Brain (tissue), 1 donor: ENCODE measurements around the gene GK2.

GRCh38 chr4:77812186-77812417, 7.1 kb downstream of the CNOT6L start:
- RRBS, result no CpG with 5 or more reads among the region's 3 CpGs

- RRBS, result no CpG with 5 or more reads among the region's 4 CpGs
Measured at GRCh38 chr4:78133101-78133755, 76.1 kb downstream of the FRAS1 start.

GRCh38 chr4:78569223-78569874, 17.8 kb downstream of the ANXA3 start:
- RRBS, result no CpG with 5 or more reads among the region's 6 CpGs

DNA sequence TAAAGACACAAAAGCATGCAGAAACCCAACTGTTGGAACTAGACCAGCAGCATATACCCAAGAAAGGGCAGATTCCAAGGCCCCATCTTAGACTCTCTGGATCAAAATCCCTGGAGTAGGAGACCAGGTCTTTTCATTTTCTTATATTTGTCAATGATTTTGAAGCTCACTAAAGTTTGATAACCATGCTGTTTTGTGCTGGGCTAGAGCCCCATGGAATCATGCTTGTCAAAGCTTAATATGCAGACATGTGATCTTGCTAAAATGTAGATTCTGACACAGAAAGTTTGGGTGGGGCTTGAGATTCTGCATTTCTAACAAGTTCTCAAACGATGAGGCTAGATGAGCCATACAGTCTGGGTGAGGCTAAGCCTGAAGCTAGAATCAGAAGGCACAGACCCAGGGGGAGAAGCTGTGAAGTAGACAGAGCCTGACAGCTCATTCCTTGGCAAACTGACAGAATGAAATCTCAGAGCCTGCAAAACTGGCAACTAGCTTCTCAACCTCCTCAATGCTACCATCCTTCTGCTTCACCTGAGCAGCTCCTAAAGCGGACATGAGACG, 71.3 kb upstream of the BMP2K start:
- RRBS, result no CpG with 5 or more reads among the region's 3 CpGs

- RRBS, result no CpG with 5 or more reads among the region's 10 CpGs
Measured at GRCh38 chr4:78719890-78720860, 56.0 kb upstream of the BMP2K start.

DNA sequence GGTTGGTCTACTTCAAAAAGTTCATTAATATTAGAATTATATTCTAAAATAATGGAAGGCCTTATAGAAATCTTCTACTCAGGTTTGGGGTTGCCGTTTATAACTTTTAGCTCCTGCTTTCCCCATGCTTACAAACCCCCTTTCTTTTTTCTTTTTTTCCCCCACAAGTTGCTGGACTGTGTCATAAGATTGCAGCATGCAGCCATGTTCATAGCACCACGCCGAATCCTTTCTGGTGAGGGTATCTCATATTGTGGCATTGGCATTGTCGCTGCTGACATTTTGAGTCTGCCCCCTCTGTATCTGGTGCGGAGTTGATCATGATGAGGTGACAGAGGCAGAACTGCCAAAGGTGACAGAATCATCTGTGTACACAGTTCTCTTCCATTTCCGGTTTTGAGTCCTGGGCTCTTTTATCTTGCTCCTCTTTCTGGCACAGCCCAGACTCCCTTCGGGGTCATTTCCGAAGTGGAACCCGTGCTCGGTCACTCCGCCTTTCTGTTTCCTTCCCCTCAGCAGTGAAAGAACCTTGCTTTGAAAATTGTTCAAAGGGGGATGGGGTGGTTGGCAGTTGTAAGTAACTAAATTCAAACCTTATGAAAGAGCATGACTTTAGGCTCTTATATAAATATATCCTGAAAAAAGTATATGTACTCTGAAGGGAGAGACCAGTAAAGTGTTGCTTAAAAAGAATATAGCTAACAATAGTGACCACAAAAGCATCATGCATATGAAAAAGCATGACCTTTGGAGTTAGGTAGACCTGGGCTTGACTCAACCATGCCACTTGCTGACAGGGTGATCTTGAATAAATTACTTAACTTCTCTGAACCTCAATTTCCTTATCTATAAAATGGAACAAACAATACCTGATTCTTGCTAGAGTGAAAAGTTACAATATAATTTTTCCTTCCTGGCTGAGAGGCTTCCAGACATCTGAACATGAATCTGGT, 55.0 kb upstream of the BMP2K start:
- RRBS, result no CpG with 5 or more reads among the region's 11 CpGs

- RRBS, result 1% methylated on average over 27 of the region's 73 CpGs
Measured at GRCh38 chr4:78775039-78776164, 748 bp upstream of the BMP2K start.

DNA sequence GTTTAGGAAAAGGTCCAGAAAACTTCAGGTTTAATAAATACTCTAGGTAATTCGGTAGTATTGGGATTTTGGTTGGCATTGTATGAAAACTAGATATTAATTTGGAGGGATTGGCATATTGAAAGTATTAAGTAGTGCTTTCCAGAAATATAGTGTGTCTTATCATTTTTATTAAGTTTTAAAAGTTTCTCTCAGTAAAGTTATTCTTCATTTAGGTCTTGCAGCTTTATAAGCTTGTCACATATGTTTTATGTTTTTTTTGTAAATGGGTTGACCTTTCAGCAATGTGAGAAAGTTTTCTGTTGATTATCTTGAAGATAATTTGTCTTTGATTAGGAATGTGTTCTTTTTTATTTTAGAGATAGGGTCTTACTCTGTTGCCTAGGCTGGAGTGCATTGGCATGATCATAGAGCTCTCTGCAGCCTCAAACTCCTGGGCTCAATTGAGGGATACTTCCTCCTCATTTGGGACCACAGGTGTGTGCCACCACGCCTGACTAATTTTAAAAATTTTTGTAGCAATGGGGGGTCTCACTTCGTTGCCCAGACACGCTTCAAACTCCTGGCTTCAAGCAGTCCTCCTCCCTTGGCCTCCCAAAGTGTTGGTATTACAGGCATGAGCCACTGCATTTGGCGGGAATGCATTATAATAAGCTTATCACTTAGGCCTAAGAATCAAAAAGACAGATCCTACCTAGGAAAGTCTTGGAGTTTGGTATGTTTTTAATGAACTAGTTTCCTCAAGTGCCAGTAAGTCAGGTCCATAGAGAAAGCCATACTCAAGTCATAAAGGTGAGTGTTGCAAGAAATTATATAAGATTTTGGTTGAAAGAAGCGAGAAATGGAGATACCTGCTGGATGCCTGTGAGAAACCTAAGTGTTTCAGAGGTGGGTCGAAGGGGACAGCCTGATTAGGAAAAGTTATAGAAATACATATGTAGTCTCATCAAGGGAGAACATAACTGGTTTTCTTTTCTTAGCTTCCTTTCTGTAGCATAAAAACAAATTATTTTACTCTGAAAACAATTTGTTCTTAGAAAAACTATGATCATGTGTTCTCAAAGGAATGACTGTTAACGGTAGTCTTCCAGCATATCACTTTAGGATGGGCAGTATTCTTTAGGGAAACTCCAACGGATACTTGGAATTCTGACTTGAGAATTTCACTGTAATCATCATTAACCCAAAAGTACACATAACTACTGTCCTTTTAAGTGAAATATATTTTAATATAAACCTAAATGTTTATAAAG, 21.8 kb downstream of the BMP2K start:
- RRBS, result no CpG with 5 or more reads among the region's 9 CpGs

- RRBS, result no CpG with 5 or more reads among the region's 9 CpGs
Measured at GRCh38 chr4:78894460-78895532, 44.4 kb downstream of the PAQR3 start.

DNA sequence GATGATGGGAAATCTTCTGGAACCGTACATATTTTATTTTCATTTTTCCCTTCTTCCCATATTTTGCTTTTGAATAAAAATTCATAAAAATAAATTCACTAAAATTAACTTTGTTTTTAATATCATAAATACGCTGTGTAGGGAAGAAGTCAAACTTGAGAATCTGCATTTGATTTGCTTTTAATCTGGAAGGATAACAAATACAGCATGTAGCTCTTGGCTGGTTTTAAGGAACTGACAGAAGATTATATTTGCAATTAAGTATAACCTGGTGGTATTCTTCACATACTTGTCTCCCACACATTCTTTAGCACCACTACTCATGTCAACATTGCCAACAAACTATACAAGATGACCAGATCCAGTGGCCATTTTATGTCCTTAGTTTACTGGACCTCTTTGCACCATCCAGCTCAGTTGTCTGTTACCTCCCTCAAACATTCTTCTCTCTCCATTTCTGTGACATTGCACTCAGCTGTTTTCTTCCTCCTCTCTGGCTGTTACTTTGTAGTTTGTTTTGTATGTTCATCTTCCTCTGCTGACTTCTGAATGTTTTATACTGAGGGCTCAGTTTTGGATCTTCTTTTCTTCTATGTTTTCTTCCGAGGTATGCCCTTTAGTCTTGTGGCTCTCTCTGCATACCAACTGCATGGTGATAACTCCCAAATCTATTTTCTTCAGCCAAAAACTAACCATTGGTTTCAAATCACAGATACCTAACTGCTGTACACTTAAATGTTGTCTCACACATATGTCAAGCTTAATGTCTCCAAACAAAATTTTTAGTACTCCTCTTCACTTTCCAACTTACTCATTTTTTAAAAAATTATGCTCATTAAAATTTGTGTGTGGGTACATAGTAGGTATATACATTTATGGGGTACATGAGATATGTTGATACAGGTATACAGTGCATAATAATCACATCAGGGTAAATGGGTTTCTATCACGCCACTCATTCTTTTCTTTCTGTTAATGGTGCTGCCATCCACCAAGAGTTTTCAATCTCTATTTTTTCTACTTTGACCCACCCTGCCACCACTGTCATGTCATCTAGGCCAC, 31.0 kb downstream of the PAQR3 start:
- RRBS, result no CpG with 5 or more reads among the region's 4 CpGs

DNA sequence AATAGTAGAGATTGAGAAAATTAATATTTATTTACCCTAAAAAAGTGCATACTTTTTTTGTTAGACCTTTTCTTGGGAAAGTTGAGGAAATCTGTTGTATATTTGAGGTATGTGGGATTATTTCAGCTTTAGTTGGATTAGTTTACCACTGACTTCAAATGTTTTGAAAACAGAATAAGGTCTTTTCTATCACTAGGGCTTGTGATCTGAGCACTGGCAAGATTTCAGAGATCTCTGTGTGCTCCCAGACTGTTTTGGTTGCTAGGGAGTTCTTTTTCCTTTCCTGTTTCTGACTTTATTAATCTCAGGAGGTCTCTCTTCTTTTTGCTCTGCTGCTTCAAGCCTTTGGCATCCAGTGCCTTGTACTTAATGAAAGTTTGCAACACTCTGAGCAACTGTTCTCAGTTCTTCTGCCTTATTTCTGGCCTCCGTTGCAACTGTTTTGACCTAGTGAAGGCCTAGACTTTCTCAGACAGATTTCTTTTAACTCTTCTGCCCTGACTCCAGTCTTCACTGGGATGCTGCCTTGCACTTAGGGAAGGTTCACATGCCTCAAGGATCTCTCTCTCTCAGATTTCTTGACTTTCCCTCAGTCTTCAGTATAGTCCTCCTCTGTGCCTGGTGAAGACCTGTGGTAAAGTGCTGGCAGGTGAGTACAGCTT, 32.1 kb upstream of the PAQR3 start:
- RRBS, result no CpG with 5 or more reads among the region's 1 CpG

DNA sequence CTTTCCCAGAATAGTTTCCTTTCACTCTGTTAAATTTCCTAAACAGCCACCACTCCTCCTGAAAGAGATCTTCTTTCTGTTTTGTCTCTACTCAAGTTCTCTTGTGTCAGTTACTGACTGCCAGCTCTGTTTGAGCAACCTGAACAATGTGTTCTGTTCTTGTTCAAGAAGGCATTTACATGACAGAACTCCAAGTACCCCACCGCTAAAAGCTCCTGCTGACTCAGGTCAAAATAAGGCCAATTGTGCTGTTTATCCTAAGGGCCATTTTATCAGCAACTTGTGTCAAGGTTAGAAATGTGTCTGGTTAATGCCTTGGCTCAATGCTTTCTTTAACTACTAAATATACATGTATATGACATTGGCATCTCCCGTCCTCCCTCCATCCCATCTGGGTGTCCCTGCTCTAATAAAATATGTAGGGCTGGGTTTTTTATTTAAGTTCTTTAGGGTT, 144.2 kb upstream of the PAQR3 start:
- RRBS, result no CpG with 5 or more reads among the region's 2 CpGs

- RRBS, result no CpG with 5 or more reads among the region's 6 CpGs
Measured at GRCh38 chr4:79211179-79212097, 114.4 kb downstream of the NAA11 start.

DNA sequence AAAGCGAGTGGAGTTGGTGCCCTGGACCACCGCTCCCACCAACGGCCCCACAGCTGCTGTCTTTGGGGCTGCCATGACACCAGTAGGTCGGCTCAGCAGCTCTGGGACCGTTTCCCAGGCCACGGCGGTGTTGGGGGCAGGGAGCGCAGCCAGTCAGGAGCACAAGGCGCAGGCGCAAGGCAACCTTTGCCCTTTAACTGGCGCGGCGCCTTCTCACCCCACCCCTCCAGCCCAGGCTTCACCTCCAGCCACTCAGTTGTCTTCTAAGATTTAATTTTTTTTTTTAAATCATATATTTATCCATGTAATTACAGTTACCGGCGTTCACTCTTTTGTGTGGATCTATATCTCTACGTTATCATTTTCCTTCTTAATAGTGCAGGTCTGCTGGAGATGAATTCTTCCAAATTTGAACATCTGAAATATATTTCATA, at the start of gene GK2:
TSS of gene GK2 (minus strand) at position 103 of the 434 bp plus-strand sequence.
- RRBS, result no CpG with 5 or more reads among the region's 16 CpGs

DNA sequence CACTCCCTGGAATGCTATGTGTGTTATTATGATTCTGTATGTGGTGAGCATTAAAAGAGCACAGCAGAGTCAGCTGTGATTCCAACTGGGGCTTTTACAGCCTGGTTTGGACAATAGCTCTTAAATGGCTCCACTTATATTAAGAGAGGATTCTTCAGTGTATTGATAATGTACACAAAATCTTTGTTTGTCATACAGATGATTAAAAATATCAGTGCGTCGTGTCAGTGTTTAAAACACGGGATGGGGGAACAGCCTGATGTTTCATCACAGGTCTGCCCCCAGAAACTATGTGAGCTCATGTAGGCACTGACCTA, 274.3 kb upstream of the GK2 start:
- RRBS, result no CpG with 5 or more reads among the region's 3 CpGs

- RRBS, result no CpG with 5 or more reads among the region's 2 CpGs
Measured at GRCh38 chr4:80125796-80126212, 52.8 kb upstream of the ANTXR2 start.

DNA sequence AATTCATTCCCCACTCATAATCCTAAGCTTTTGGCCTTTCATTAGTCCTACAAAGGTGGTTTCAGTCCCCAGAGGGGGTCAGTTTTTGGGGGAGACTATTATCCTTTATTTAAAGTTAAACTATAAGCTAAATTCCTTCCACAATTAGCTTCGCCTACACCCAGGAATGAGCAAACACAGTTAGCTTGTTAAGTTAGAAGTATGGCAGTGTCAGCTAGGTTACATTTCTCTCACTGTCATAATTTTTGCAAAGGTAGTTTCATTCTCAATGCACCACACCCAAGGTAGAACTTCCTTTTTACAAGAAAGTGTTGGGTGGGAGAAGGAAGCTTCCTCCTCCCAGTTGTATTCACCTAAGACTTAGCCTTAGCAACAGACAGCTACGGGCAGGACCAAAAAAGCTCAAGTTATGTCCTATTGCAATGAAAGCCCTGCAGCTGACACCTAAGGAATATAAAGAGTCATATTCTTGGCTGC, 25.2 kb upstream of the PRDM8 start:
- RRBS, result no CpG with 5 or more reads among the region's 2 CpGs

- RRBS, result no CpG with 5 or more reads among the region's 3 CpGs
Measured at GRCh38 chr4:81195779-81196067, 19.3 kb downstream of the PRKG2 start.

DNA sequence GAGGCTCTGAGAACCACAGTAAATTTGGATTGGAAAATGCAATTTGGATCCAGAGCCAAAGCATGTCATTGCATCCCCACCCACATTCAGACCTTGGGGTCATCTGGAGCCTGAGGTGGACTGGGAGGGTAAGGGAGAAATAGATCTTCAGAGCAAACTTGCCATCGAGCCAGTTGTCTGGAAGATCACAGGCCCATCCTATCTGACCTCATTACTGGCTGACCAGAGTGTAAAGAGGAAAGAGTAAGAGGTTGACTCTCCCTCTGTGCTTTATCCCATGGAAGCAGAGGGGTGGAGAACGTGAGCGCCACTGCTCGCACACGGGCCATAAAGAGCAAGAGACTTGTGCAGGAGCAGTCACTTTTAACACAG, 78.8 kb upstream of the RASGEF1B start:
- RRBS, result no CpG with 5 or more reads among the region's 5 CpGs